Parietal lobe (tissue), 2 donors: ENCODE results near the genes ADAL and CTDSPL2.

- RAMPAGE, long total RNA, result no peak
These were observed at the start of gene ADAL for GRCh38 chr15:43330466-43330916. TSS of gene ADAL (plus strand) at chr15:43330672.

GRCh38 chr15:43352811-43353152 is 18.1 kb downstream of the ZSCAN29 start:
- RAMPAGE, long total RNA, result no peak

DNA sequence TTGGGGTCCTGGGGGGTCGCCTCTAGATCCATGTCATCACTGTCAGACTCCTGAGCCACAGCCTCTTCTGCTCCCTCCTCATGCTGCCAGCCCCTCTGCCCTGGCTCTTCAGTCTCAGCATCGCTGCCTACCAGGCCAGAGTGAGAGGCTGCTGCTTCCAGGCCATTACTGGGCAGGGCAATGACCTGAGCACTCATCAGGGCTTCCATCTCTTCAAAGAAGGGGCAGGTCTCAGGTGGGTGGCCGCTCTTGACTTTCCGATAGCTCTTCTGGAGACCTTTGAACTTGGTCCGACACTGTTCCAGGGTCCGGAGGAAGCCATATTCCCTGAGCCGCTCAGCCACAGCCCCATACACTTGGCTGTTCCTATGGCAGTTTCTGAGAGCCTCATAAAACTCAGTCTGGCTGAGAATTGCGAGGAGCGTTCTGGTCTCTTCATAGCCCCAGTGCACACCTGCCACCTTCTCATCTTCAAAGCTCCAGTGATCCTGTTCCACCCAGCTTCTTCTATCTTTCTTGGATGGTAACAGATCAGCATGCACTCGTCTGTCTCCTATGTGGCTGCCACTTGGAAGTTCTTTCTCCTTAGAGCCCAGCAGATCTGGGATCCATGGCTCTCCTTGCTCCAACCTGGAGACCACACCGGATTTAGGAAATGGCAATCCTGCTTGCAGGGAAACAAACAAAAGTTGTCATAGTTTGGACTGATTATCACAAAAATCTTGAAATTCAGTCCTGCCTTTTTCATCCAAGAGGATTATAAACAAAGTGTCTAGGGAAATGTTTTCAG is 4.5 kb downstream of the ZSCAN29 start:
- RAMPAGE, long total RNA, result no peak

GRCh38 chr15:43483901-43484631 is 8.9 kb downstream of the TP53BP1 start:
- RAMPAGE, long total RNA, result no peak

- RAMPAGE, long total RNA, result no peak
These were observed 17.4 kb downstream of the MAP1A start for GRCh38 chr15:43534453-43535591.

- RAMPAGE, long total RNA, result no peak
These were observed 10.2 kb downstream of the PDIA3 start for GRCh38 chr15:43756583-43756793.

- RAMPAGE, long total RNA, result no peak
These were observed 1.0 kb downstream of the SERF2 start for GRCh38 chr15:43792969-43793723.

GRCh38 chr15:43800782-43801454 is 519 bp downstream of the HYPK start:
- RAMPAGE, long total RNA, result no peak

GRCh38 chr15:43827814-43828442 is 1.1 kb downstream of the WDR76 start:
- RAMPAGE, long total RNA, result no peak

- RAMPAGE, long total RNA, result no peak
These were observed 107.7 kb downstream of the WDR76 start for GRCh38 chr15:43934525-43934855.

GRCh38 chr15:43984324-43984670 is 157.5 kb downstream of the WDR76 start:
- RAMPAGE, long total RNA, result no peak

GRCh38 chr15:44288879-44289662 is 552 bp downstream of the GOLM2 start:
- RAMPAGE, long total RNA, result no peak

DNA sequence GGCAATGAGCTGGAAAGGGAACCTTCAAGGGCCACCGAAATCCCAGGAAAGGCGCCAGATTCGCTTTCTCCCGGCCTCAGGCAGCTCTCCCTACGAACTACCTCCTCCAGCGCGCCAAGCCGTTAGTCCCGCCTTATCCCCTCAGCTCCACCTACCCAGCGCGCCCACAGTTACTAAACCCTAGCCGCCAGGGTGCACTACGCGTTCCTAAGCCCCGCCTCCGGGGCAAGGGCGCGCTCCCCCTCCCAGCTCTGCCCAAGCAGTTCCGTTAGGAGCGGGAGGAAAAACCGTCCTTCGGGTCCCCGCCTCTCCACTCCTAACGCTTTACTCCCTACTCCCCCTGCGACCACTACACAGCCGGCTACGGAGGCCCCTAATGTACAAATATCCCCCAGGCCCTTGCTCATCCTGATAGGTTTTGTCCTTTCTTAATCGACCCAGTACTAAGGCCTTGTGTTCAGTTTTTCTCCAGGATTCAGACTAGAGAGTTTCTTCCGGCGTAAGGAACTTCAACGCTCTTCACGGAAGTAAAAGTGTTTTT is 405 bp upstream of the CTDSPL2 start:
- RAMPAGE, long total RNA, result no peak

GRCh38 chr15:44427495-44428226 is at the start of gene CTDSPL2:
TSS of gene CTDSPL2 (plus strand) at chr15:44427629.
- RAMPAGE, long total RNA, result start-site peak on the plus strand at chr15:44427618-44427643, 1,862 and 697 reads in 2 replicates

DNA sequence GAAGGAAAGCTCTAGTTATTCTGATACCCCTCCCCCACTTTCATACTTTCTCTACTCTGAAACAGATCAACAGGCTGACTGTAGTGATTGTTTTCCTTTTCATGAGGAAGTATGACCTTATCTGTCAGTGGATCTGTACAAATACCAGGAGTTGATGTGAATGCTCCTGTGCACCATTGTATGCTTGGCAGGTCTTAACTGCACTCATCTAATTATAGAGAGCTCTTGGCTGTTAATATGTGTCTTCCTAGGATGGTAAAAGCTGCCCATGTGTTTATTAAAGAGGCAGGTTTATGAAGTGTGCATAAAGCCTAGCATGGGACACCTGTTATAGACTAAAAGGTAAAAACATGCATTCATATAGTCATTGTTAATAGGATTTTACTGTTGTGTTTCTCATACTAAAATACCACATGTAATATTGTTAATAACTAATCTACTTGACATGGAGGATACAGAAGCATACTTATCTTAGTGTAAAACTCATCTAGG is 18.5 kb downstream of the EIF3J start:
- RAMPAGE, long total RNA, result no peak

DNA sequence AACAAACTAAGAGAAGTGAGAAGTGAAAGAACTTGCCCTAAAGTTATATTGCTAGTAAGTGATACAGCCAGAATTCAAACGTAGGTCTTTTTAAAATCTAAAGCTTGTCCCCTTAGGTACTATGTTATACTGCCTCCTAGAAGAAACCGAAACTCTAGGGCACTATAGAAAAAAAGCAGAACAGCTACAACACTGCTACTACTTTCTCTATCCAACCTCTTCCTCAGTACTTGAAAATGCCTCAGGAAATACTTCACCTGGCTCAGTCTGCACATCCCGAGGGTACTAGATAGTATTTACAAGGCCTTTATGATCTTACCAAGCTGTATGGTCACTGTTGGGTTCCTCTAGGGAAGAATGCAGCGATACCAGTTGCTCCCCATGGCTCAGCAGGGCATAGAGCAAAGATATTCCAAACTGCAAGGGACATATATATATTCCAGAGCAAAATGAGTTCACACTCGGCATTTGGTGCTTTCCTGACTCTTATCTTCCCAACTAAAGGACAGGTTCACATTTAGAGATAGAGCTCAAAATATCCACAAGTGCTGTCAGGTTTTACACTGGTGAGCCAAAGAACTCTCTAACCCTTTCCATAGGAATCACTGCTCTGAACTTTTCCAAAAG is 3.4 kb upstream of the SPG11 start:
- RAMPAGE, long total RNA, result no peak

DNA sequence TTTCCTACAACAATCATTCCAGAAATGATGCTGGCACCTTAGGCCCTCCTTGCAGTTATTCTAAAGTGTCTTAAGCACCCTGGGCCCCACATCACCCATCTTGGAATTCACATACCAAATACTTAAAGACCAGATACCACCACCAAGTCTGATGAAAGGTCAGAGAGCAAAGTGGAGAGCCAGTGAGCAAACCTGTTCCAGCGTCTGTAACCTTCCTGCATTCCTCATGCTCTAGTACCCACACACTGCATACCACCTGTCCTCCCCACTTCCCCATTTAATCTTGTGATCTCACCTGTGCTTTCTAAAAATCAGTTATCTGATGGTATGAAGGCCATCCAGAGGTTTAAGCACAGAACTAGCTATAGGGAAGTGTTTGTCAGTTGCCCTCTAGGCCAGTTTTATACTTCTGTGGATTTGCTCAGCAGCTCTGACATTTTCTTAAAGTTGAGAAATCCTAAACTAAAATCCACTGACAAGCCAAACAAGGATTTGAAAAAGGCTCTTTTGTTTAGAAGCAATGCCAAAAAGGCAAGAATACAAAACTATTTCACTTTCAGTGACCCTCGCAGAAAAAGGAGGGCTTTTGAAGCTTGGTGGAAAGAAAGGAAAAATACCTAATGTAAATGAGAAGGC is 7.2 kb upstream of the SPG11 start:
- RAMPAGE, long total RNA, result no peak

DNA sequence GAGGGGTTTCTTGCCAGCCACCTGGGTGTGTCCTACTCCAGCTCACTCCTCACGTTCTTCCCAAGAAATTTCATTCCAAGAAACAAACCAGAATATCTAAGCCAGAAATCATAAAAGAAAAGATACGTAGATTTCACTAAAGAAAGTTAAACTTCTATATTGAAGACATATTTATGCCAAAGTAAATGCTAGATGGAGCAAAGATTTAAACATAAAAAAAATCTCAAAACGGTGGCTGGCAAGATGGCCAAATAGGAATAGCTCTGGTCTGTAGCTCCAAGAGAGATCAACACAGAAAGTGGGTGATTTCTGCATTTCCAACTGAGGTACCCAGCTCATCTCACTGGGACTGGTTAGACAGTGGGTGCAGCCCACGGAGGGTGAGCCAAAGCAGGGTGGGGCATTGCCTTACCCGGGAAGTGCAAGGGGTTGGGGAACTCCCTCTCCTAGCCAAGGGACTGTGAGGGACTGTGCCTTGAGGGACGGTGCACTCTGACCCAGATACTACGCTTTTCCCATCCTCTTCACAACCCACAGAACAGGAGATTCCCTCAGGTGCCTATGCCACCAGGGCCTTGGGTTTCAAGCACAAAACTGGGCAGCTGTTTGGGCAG is 19.2 kb upstream of the SPG11 start:
- RAMPAGE, long total RNA, result no peak

DNA sequence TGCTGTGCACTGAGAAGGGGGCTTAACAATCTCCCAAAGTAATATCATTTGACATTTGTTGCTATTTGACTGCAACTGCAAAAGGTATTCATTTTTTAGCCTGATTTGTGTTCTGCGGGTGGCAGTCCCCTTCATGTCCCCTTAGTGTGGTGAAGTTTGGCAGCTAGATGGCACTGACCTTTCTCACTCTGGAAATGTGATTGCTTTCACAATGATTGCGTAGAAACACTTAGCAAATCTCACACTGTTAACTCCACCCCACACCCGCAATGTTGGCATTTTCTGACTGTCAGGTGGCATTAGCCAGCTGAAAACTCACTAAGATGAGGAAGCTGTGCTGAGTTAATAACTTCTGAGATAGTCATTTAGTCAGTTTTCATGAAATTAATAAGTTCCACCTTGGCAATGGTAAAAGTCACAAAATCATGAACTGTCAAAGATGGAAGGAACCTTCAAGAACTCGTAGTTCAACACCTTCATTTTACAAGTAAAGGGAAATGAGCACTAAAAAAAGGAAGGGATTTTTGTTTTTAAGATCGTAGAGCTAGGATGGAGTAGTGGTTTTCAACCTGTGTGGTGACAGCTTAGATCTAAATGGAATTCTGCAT is 77.0 kb downstream of the TRIM69 start:
- RAMPAGE, long total RNA, result no peak

DNA sequence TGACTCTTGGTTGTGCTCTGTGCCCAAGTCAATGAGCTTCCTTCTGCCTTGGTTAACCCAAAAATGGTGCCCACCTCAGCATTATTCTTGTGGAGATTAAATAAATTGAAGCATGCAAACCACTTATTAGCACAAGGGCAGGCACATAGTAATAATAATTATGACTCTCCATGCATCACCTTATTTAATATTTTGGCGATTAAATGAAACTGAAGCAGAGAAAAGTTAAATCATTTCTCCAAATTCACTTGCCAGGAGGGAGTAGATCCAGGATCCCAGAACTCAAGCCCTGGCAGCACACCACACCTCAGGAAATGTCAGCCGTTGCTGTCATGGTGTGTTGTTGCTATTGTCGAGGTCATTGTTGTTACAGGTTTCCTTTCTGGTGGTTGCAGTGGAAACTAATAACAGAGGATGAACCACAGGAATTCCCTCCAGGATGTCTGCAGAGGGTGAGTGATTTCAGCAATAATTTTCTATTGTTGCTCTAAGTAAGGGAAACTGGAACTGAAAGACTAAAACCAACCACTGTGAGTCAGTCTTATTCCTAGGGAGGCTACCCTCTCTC is 102.4 kb downstream of the TRIM69 start:
- RAMPAGE, long total RNA, result no peak